ENCODE measurements around a stretch of chr17.

DNA sequence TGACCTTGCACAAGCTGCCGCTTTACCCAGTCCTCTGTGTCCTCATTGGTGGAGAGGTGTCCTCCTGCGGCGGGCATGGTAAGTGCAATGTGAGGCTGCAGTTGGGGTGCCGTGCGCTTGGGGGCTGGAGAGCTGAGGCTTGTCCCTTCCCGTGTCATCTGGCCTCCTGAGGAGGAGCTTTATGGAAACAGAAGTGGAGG is 5.0 kb downstream of the SMCR8 start:
- PRO-cap, result unidirectional peak, plus-strand start at position 90 of the sequence

GRCh38 chr17:18326817-18327741 is 12.0 kb downstream of the SMCR8 start:
- PRO-cap, result no peak

DNA sequence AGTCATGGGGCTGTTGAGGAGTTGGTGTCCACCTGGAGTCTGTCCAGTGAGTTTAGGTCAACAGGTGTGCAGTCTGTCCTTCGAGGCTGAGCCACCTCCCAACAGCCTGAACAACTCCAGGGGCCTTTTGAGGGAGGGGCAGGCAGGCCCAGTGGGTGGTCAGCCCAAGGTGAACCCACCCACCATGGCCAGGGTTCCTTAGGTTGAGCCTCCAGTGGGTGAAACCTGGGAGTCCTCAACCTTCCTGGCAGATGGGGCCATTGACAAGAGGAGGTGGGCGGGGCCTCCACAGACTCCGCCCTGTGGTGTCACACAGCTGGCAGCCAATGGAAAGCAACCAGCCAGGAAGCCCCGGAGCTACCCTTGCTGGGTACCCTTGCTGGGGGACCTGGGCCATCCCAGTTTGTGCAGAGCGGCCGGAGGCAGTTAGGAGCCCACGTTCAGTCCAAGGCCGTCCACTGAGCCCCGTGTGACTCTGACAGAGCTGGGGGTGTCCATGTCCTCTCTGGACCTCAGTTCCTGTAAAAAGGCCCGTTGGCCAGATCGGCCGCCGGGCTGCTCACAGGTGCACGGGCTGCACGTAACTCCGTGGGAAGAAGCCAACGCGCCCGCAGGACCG is 16.9 kb upstream of the FAM83G start:
- PRO-cap, result no peak

DNA sequence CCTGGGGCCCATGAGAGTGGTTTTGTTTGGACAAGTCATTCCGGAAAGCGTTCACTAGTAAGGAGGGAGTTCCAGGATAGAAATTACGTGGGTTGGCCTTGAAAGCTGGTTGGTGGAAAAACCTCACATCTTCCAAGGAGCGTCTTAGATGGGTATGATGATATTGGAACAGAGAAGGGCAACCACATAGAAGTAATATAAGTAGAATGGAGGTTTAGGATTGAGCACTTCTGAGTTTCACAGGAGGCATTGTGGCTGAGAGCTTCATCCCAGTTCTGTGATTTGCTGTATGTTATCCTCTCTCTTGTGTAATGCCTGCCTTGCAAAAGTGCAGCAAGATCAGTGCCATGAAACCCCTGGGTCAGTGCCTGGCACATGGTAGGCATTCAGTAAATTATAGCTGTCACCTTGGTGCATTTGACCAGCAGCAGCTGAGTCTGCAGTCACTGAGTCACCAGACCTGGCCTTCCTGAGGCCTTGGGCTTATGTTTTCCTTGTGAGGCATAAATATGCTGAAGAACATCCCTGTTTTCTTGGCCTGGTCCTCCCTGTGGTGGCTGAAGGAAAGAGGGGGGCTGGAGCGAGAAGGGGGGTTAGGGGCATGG is 26.3 kb downstream of the EPN2 start:
- PRO-cap, result no peak

DNA sequence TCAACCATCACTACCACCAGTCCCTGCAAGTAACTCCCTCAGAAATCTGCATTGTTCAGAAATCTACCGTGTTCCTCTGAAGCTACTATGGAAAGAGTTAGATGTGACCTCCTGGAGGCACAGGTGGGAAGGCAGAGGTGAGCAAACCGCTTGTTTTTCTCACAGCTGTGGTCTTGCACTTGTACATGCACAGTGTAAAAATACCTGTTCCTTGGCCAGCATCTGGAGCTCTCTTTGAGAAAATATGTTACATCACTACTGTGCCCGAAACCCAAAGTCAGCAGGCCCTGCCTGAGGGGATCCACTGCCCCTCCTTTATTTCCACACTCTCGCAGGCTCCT is 34.4 kb downstream of the EPN2 start:
- PRO-cap, result no peak

GRCh38 chr17:19283962-19284578 is 46.9 kb downstream of the EPN2 start:
- PRO-cap, result no peak

DNA sequence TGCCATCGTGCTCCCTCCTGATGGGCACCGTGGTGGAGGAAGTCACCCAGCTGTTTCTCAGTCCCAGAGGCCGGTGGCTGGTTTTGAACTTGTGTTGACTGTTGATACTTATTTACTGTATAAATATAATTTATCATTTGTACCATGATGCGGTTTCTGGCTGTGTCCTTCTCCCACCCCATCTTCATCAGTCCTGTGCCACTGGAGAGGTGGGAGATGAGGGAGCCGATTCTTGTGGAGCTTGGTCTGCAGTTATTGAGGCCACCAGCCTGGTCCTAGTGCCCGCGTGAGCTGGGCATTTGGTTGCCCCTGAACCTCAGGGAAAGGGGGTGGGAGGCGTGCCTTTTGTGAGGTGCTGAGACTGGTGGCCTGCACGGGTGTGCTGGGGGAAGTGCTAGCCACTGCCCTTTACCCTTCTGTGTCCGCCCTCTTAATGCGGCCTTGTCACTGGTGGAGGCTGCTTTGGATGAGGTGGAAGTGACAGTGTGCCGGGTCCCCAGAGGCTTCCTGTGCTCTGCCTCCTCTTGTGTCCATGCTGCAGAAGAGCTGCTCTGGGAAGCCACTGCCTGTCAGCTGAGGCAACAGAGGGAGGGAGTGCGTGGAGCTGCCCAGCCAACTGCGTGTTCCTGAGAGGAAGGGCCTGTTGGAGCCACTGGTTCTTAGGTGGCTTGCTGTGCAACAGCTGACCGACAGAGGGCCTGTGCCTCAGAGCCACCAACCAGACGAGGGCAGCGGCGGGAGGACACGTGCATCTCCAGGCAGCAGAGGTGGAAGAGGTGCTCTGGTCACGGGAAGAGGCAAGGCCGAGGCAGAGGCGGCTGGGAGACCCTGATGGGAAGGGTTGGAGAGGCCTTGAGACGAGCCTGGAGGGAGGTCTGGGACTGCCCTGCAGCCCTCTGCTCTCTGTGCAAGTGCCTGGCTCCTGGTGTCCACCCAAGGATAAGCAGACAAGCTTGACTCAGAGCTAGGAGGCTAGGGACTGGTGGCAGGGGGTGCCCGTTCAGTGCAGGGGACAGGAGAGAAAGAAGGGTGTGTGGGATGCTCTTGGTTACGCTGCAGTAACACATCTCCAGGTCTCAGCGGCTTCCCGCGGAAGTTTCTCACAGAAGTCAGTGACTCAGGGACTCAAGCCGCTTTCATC is 25.6 kb downstream of the B9D1 start:
- PRO-cap, result unidirectional peak, plus-strand start at position 1,017 of the sequence

GRCh38 chr17:19377415-19378358 is 611 bp upstream of the MAPK7 start:
- PRO-cap, result bidirectional peak, plus-strand start at chr17:19377698, minus-strand start at chr17:19377640; bidirectional peak, plus-strand start at chr17:19377765, minus-strand start at chr17:19377884; bidirectional peak, plus-strand start at chr17:19378028, minus-strand start at chr17:19378158; bidirectional peak, plus-strand start at chr17:19378516, minus-strand start at chr17:19378319

DNA sequence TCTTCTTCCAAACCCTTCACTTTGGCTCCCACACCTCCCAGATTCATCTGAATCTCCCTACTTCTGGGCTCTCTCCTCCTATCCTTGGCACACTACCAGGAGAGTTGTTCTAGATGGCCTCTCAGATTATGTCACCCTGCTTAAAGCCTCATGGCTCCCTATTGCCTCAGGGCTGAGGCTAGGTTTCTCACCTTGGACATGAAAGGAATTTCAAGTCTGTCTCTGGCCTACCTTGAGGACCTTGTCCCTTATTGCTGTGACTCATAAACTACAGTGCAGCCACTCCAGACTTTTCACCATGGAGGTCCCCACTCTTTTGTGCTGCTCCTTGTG is 964 bp upstream of the MFAP4 start:
- PRO-cap, result no peak

DNA sequence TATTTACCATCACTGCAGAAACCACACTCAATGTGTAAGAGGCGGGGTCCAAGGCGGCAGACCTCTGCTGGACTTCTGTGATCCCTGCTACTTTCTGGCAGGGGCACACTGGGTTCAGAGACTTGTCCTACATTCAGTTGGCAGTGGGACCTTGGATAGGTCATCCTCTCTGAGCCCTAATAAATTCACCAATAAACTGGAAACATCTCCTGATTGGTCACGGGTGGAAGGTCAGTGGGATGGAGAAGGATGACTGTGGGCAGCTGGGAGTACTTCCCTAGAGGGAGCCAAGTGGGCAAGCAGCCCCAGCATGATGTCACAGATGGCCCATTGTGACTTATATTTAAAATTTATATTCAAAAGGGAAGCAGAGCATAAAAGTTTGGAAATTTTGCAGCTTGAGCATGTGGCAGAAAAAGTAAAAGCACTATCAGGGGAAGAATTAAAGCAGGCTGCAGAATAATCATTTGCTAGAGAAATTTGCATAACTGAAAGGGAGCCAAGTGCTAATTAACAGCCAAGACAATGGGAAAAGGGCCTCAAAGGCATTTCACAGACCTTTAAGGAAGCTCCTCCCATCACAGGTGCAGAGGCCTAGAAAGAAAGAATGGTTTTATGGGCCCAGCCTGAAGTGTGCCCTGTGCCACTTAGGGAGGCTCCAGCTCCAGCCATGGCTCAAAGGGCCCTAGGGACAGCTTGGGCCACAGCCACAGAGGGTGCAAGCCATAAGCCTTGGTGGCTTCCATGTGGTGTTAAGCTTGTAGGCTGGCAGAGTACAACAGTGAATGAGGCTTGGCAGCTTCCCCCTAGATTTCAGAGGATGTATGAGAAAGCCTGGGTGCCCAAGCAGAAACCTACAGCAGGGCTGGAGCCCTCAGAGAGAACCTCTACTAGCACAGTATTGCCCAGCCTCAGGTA is 49.9 kb downstream of the RNF112 start:
- PRO-cap, result no peak

GRCh38 chr17:19463911-19464520 is 53.0 kb downstream of the RNF112 start:
- PRO-cap, result no peak

- PRO-cap, result no peak
Observed at GRCh38 chr17:19551137-19552162, 17.8 kb downstream of the SLC47A1 start.

- PRO-cap, result no peak
Observed at GRCh38 chr17:19561831-19562268, 28.2 kb downstream of the SLC47A1 start.

- PRO-cap, result no peak
Observed at GRCh38 chr17:19570235-19570759, 36.6 kb downstream of the SLC47A1 start.

- PRO-cap, result no peak
Observed at GRCh38 chr17:19646963-19647259, 1.6 kb upstream of the ALDH3A2 start.

- PRO-cap, result bidirectional peak, plus-strand start at chr17:19744758, minus-strand start at chr17:19744705; bidirectional peak, plus-strand start at chr17:19745056, minus-strand start at chr17:19745005; unidirectional peak, minus-strand start at chr17:19745432
Observed at GRCh38 chr17:19744514-19745928, 3.1 kb downstream of the ALDH3A1 start.

DNA sequence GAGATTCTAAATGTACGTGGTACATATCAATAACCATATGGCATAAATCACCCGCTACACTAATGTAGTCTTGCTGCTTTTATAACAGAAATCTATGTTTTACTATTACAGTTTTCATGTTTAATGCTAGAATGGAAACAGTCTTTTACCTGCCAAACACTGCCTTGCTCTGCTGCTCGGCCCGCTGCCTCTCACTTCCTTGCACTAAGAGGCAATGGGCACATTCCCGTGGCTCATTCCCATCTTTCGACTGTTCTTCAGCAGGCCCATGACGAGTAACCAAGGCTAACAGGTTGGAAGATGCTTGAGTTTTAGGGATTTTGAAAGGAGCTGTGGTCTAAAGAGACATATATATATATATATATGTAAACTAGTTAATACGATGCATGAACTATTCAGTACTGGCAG is 47.9 kb upstream of the ALDH3A1 start:
- PRO-cap, result no peak

- PRO-cap, result no peak
Observed at GRCh38 chr17:20156937-20157028, 147.6 kb downstream of the SPECC1 start.

DNA sequence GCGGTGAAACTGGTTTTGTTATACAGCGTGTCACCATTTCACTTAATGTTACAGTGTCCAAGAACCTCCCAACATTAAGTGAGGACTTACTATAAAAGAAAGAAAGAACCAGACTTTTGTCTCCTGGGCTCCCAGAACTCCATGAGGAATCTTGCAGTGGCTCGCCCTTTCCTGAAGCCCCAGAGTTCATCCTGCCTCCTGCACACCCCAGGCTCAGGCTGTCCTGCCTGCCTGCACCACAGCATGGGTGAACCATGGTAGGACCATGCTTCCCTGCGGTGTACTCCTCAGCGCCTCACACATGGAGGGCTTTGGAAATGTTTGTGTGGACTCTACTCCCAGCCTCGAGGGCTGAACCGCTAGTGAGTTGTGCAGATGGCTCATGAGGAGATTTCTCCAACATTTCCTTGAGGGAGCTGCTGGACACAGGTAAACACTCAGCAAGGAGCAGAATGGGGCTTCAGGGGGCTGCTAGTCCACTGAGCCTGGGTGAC is 186.1 kb downstream of the LGALS9B start:
- PRO-cap, result no peak

DNA sequence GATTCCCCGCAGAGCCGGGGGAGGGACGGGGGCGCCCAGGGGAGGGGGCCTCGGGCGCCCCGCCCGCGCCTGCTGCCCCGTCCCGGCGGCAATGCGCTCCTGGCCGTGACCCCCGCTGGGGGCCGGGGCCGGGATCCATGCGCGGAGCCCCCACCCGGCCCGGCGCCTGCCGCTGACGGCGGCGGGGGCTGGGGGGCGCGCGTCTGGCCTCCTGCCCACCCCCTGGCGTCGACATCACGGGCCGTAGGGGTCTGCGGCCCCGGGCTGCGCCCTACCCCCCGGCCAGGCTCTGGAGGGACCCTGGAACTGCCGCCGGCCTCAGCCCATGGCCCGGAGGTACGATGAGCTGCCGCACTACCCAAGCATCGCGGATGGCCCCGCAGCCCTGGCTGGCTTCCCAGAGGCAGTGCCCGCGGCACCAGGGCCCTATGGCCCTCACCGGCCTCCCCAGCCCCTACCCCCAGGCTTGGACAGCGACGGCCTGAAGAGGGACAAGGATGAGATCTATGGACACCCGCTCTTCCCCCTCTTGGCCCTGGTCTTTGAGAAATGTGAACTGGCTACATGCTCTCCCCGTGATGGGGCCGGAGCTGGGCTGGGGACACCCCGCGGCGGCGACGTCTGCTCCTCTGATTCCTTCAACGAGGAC is 9.6 kb downstream of the CDRT15L2 start:
- PRO-cap, result no peak